ENCODE results near the gene CNNM2.

GRCh38 chr10:102782550-102783617 is 39.1 kb downstream of the WBP1L start:
- PRO-cap: no peak
- RAMPAGE, long total RNA: no peak

DNA sequence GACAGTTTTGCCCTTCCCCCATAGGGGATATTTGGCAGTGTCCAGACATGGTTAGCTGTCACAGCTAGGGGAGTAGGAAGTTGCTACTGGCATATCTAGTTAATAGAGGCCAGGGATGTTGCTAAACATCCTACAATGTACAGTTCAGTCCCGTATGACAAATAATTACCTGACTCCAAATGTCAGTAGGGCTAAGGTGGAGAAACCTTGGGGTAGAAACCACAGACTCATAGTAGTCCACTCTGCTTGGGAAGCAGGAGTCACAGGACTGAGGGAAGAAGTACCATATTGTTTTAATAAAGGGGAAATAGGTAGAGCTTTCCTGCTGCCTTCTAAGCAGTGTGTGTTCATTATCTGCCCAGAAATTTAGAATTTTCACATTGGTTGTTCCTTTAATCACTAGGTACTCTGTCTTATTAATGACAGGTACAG is 39.9 kb downstream of the WBP1L start:
- PRO-cap: no peak
- RAMPAGE, long total RNA: no peak

DNA sequence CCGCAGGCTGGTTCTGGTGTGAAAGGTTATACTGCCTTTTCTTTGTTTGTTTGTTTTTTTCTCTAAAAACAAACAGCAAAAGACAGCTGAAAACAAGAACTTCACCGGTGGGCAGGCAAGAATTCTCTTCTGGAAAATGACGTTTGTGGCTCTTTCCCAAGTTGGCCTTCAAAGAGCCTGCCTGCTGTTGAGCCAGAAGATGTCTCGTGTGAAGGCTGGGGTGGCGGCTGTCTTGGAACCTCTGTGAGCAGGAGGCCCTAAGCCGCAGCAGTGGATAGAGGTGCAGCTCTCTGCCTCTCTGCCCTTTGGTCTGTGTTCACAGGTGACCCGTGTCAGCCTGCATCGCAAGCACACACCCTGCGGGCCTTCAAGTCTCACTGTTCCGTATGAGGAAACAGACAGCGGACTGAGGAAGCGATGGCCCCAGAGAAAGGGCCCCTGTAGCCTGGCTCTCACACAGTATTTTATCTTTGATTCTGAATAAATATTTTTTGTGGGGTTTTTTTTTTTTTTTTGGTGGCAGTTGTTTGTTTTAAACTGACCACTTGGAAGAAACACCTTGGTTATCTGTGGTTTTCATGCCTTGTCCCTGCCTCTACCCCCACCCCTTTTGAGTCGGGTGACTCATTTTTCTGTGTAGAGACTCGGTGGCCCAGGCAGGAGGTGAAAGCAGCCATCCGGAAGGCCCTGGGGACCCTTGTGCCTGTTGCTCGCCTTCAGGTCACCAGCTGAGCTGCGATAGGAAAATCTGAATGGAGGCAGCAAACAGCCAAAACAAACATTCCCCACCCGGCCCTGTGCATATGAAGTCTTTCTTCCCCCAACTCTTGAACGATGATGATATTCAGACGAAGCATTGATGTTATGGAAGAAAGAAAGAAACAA is 23.0 kb downstream of the CYP17A1 start:
- PRO-cap: no peak
- RAMPAGE, long total RNA: no peak

DNA sequence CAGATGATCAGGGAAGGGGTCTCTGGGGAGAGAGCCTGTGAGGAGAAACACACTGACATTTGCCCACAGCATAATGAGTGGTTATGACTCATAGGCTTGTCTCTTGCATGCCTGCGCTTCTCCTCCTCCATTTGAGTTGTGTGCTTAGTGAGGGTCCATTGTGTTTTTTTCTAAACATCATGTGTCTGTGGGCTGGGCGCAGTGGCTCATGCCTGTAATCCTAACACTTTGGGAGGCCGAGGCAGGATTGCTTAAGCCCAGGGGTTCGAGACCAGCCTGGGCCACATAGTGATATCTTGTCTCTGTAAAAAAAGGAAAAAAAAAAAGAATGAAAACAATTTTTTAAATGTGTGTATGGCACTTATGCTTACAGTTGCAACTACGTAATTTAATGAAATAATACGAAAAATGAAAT is 2.0 kb downstream of the BORCS7 start:
- PRO-cap: no peak
- RAMPAGE, long total RNA: no peak

- PRO-cap: no peak
- RAMPAGE, long total RNA: no peak
Measured at GRCh38 chr10:102917851-102918843, at the start of gene CNNM2. TSS of gene CNNM2 (plus strand) at chr10:102918294.

DNA sequence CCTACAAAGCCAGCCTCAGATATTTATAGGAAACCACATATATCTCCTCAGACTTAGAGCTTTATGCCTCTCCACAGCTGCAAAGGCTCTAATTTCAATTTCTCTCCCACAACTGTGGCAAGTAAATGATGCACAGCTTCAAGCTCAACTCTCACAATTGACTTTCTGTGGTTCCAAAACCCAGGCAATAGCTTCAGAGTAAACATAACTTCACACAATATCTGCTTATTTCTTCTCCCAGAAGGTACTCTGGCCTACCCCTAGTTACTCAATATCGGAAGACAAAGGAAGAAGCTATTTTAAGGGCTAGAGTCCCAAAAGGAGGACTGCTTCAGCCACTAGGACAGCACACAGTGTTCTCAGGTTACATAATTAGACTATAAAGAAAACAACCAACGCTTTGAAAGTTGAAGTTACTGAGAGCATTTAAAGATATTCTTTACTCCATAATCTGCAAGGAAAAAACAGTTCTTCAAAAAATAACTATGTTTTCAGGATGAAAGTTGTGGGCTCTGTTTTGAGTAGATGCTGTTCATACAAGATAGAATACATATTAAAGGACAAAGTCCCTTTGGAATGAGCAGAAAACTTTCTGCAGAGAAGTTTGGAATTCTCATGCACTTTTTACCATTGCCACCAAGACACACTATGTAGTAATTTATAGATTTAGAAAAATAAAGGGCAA is 81.9 kb downstream of the NT5C2 start:
- PRO-cap: no peak
- RAMPAGE, long total RNA: no peak

GRCh38 chr10:103388736-103389343 is 7.4 kb downstream of the ATP5MK start:
- PRO-cap: no peak
- RAMPAGE, long total RNA: no peak

DNA sequence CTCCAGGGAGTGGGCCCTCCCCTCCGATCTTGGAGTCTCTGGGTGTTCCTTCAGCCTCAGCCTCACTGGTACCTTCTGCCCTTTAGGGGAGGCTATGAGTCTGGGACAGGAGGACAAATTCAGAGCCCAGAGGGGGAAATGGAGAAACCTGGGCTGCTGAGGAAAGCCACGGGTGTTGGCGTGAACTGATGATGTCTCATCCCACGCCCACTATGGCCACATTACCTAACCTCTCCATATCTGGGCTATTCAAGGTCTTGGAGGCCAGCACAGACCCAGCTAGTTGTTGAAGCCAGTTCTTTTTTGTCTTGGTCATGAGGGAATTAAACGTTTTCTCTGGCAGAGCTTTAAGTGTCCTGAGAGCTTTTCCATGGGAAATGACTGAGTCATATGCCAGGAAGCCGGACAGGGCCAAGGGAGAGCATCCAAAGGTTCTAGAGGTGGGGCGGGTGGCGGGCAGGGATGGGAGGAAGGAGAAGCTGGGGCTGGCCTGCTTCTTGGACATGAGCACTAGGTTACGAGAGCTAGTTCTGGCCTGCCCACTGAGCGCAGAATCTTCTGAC is 6.1 kb downstream of the CALHM2 start:
- PRO-cap: no peak
- RAMPAGE, long total RNA: no peak

GRCh38 chr10:103473291-103473798 is 5.7 kb downstream of the CALHM3 start:
- PRO-cap: no peak
- RAMPAGE, long total RNA: no peak

DNA sequence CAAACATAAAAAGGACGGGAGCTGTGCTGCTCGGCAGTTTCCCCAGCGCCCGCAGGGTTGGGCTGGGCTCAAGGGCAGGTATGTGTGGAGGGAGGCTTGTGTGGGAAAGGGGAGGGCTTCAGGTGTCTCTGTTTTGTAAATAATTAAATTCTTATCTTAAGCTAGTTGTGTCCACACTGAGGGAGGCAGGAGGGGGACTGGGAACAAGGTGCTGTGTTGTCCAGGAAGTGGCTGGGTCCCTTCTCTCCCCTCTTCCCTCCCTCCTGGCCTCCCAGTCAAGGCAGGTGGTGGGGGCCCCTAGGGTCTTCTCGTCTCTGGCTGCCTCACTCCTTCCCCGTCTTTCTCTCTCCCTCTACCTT is 19.1 kb downstream of the NEURL1 start:
- PRO-cap: no peak
- RAMPAGE, long total RNA: no peak

DNA sequence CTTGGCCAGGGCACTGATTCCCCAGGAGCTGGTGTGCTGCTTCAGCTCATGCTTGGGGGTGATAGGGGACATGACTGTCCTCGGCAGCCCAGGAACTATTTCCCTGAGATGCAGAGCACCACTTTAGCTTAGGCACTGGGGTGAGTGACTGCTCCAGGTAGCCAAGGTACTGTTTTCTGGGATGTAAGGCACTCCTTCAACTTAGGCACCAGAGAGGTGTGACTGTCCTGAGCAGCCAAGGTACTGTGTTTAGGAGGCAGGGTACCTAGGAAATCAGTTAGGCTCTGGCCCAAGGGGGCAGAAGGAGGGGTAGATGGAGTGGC is 41.9 kb downstream of the NEURL1 start:
- PRO-cap: no peak
- RAMPAGE, long total RNA: no peak

DNA sequence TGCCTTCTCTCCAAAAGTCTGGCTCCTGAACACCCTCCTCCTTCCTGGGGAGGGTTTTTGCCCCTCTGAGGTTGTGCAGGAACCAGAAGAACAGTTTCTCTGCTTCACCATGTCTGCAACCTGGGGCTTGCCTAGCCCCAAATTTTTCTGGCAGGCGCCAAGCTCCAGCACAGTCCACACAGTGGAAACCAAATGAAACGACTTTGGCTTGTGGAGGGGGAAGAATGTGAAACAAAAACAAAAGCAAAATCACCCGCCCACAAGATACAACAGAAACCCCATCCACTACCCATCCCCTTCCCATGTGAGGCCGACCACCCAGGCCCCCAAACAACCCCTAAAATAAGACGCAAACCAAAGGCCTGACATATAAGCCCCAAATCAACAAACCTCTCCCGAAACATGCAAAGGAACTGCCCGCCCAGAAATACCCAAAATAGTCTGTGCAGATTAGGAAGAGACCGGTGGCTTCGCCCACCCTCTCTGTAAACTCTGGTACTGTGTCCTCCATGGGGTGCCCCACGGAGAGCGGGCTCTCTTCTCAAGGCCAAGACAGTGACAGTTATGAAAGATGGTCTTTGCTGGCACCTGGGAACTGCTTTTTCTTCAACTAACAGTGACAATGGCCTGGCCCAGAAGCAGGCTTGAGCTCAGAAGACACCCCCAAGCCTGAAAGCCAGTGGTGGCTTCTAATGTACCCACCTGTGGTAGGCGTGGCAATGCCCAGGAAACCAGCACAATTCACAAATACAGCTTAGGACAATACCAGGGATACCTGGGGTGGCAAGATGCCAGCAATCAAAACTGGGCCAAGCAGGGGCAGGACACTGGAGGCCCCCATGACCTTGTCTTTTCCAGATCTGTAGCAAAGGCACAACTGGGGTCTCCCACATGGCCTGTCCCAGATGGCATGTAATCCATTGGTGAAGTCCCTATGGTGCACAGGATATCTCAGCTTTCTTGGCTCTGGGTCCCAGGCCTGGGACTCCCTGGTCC is 107.4 kb downstream of the NEURL1 start:
- PRO-cap: no peak
- RAMPAGE, long total RNA: no peak

DNA sequence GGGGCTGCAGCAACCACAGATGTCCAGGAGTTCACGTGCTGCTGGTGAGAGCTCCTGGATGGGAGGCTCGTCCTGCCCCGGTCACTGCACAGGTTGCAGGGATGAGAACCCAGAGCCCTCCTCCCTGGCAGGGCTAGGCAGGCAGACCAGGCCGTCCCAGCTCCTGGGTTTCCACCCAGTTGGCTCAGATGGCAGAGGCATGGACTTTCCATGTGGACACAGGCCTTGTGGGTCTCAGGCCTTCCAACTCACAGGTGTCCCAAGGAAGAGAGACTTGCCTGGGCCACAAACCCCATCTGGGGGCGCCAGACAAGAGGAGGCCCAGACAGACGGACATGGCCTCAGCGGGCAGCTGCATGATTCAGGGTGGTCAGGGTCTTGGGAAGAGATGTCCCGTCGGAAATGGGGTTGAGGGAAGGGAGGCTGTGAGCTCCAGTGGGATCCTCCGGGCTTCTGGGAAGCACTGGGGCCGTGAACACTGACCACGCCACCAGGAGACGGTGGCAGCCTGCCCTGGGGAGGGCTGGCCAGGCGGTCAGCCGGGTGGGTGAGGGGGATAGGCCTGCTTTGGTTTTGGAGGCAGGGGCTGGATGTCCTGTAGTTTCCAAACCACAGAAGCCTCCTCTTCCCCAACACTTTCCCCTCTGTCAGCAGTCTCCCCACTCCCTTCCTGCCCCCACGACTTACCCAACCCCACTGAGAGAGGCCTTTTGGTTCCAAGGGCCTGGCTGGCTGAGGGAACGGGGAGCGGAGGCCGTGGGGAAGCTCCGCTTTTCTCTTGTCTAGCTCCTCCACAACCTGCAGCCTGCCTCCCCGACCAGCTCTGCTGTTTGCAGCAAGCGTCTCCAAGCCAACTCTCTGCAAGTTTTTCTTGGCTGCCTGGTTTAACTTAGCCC is 126.5 kb downstream of the NEURL1 start:
- PRO-cap: no peak
- RAMPAGE, long total RNA: no peak

GRCh38 chr10:103656024-103656448 is 162.5 kb downstream of the NEURL1 start:
- PRO-cap: no peak
- RAMPAGE, long total RNA: no peak

DNA sequence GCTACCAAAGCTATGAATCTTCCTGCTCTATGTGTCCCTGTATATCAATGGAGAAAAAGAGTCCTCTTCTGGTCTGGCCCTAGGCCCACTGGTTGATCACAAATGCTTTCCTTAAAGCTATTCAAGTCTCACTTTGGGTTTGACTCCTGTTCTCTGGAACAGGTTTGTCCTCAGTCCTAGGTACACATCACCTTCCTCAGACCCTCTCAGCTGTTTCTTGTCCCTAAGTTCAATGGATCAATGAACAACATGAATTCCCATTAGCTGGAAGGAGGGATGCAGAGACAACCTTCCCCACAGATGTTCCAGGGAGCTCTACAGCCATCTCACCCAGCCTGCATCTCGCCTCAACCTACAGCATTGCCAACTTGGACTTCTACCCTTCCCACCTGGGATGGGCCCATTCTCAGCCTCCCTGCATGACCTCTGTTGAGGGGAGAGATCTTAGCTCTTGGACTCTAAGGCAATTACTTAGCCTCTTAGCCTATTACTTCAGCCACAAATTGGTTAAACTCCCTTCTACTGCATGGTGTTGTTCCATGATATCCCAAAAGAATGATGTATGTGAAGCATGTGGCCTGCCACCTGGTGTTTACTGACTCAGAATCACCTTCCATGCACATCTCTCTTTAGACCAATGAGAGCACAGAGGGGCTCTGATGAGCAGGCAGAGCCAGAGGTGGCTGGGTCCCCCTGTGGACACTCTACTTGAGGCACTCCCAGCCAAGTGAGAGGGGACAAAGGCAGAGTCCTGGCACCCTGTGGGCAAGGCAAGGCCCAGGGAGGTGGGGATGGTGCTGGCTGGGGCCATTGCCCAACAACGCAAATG is 164.2 kb downstream of the NEURL1 start:
- PRO-cap: no peak
- RAMPAGE, long total RNA: no peak

- PRO-cap: no peak
- RAMPAGE, long total RNA: no peak
Measured at GRCh38 chr10:103676559-103677782, 178.4 kb downstream of the SH3PXD2A start.

DNA sequence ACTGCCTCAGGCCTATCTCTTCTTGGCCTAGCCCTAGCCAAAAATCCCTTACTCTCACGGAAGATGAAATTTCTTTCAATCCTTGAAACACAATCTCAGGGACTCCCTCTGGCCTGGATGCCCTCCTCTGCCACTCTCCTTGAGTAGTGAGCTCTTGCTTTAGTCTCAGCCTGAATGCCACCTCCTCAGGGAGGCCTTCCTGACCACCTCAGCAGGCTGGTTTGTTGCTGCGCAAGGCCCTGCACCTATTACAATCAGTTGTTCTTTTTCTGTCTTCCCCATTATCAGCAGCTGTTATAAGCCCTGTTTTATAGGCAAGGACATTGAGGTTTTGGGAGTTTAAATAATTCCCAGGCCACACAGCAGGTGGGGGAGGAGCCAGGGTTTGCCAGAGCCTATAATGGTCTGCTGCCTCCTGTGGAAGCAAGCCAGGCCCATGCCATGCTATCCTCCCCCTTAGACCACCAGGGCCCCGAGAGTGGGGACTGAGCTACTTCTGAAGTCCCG is 141.9 kb downstream of the SH3PXD2A start:
- PRO-cap: no peak
- RAMPAGE, long total RNA: no peak

- PRO-cap: no peak
- RAMPAGE, long total RNA: no peak
Measured at GRCh38 chr10:103781454-103782106, 73.8 kb downstream of the SH3PXD2A start.

DNA sequence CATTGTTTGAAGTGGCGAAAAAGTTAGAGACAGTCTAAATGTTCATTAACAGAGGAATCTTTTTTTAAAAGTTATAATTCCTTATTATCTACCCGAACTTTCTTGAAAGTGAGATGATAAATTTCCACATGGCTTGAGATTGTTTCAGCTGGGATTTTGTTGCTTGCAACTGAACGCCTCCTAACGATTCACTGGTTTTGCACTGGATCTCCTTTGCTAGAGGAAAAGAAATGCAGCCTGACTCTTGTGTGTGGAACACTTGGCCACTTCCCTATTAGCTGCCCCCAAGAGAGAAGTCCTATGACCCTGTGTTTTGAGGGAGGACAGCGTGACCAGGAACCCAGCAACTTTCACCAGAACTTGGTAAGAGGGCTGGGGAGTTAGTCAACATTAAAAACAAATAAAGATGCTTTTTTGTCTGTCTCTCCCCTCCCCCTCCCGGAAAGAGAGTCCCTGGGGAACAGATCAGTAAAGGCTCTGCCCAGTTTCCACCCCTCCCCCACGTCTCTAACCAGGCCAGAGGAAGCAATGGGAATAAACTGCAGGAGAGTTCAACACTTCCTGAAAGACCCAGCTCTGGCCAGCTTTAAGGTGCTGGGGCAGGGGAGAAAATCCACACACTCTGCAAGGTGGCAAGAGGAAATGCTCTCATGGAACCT is 21.7 kb downstream of the SH3PXD2A start:
- PRO-cap: no peak
- RAMPAGE, long total RNA: no peak

- PRO-cap: no peak
- RAMPAGE, long total RNA: no peak
Measured at GRCh38 chr10:103851327-103851741, 4.0 kb downstream of the SH3PXD2A start.